Psoas muscle (tissue), 2 donors: ENCODE results near the genes PRSS54 and CKLF.

DNA sequence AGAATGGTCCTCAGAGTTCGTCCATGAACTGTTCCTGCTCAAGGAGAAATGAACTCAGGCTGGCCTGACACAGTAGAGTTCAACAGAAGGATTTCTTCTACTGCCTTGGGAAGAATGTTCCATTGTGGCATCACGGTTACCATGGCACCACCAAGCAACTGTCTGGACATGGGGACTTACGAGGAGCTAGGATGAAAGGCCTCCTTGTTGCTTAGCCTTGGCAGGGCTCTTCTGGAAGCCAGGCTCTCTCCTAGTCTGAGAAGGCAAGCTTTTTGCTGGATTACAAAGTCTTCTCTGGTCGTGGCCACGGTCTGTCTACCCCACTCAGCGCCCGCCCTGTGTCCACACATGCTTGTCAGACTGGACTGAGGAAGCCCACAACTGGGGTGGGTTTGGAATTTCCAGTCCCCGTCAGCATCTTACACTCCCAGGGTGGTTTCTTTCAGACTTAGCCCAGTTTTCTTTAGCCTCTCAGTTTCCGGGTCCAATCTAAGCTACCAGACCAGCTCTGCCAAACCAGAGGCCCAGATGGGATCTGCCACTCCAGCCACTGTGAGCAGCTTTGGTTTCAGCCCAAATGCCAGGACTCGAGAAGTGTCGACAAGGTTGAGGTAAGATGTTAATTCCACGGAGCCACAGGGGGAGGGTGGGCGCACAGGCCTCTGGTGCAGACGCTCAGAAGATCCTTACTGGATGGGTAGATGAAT lies at the start of gene PRSS54:
Gene PRSS54, minus strand, starts transcription at position 102 of the 707 bp plus-strand sequence.
- PRO-cap, 2 experiments, result no peak in any of the 2 experiments

GRCh38 chr16:58519214-58520392 lies 4.3 kb downstream of the SETD6 start:
- PRO-cap, 2 experiments, result no peak in any of the 2 experiments

DNA sequence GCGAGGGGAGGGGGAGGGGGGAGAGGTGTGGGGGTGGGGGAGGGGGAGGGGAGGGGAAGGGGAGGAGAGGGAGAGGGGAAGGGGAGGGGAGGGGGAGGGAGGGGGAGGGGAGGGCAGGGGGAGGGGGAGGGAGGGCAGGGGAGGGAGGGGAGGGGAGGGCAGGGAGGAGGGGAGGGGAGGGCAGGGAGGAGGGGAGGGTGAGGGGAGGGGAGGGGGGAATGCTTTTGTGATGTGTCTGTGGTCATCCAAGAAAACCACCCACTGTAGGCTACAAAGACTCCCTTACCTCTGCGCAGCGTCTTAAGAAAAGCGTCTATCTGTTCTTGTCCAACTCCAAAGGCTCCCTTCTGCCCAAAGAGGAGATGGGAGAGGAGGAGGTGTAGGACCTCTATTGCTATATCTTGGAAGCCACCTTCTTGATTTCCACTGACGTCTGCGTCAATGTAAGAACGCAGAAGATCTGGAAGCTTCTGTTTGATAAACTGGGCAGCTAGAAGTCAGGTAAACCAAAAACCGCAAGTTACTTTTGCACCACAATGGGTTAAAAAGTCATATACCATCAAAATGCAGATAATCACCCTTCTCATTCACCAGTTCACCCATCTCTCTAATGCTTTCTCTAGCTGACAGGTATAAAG lies 43.2 kb downstream of the CNOT1 start:
- PRO-cap, 2 experiments, result no peak in any of the 2 experiments

- PRO-cap, 2 experiments, result no peak in any of the 2 experiments
These were observed 22.2 kb upstream of the GOT2 start for GRCh38 chr16:58756308-58756802.

DNA sequence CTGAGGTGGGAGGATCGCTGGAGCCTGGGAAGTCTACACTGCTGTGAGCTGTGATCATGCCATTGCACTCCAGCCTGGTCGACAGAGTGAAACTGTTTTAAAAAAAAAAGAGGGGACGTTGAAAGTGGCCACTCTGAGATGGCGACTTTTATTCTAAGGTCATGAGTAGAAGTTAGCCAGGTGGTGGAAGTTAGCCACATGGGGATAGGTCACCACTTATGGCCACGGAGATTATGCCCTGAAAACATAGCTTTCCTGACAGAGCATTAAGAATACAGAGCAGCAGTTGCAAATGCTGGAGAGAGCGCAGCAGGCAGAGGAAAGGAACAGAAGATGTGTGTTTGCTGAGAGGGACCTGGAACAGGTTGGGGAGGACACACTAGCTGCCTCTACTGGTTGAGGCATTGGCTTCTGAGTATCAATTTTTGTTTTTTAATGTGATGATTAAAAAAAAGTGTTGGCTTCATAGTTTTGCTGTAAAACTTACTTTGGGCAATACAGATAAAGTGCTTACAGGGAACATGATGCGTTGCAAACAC lies 118.3 kb upstream of the GOT2 start:
- PRO-cap, 2 experiments, result no peak in any of the 2 experiments

GRCh38 chr16:60522666-60523021 lies 1513.6 kb downstream of the CDH8 start:
- PRO-cap, 2 experiments, result no peak in any of the 2 experiments

- PRO-cap, 2 experiments, result no peak in any of the 2 experiments
These were observed 1147.9 kb downstream of the CDH11 start for GRCh38 chr16:63974029-63974376.

DNA sequence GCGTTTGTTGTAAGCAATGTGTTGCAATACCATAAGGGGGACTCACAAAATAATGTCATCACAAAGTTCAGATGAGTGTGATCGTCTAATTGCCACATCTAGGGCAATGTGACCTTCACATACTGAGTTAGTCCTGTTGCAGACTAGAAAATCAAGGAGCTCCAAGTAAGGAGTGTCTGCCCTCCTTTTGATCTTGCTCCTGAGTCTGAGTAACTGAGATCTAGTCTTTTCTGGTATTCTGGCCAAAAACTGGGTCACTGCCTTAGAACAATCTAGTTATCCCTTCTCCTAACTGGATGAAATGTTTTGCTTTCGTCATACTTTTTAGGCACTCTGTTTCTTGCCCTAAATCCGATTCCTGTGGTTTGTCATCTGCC lies 712.1 kb downstream of the CDH11 start:
- PRO-cap, 2 experiments, result no peak in any of the 2 experiments

DNA sequence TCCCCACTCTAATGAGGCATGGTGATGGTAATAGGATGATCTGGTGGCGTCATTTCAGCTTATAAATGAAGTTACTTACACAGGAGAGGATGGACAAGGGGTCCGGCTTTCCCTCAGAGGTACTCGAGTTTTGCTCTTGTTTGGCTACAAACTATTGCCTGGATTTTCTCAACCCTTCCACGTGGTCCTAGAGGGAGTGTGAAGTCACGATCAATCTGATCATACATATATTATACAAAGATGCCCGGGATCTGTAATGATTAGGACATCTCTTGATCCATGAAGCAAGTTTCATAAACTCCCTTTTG lies 2.2 kb upstream of the CDH11 start:
- PRO-cap, 2 experiments, result no peak in any of the 2 experiments

- PRO-cap, 2 experiments, result no peak in any of the 2 experiments
These were observed 556.8 kb upstream of the CDH5 start for GRCh38 chr16:65809603-65810229.

DNA sequence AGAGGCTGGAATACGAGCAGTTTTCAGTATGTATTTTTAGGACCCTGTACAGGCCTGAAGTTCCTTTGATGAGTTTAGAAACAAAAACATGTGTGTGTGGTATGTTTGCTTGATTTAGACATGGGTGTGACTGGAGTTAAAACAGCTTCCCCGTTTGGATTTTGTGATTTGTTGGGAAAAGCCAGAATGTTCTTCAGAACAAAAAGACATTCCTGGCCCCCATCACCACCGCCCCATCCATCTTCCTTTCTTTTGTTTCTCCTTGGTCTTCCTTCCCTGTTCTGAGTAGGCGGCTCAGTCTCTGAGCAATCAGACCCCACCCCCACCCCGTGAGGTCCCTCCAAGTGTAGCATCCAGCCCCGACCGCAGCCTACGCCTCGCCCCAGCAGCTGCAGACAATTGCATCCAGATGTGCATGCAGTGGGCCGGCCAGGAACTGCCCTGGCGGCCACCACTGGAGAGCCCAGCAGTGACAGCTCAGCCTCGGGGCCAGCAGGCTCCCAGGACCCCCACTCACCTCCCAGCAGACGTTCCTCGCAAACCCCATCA lies 100.0 kb upstream of the CDH5 start:
- PRO-cap, 2 experiments, result no peak in any of the 2 experiments

DNA sequence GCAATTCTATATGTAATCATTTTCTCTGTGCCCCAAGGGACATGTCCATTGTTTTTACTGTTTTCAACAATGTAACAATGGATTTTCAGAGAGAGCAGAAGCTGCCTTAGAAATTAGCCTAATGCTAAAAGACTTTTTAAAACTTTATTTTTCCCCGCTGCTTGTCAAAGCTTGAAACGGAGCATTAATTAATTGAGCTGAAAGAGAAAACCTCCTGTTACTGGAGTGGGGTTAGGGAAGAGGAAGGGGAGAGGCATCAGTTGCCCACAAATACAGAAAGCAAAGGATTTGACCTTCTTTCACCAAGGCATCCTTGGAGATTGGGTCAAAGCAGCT lies 26.9 kb upstream of the BEAN1 start:
- PRO-cap, 2 experiments, result no peak in any of the 2 experiments

GRCh38 chr16:66552226-66553169 lies at the start of gene CKLF:
Gene CKLF, plus strand, starts transcription at chr16:66552576.
- PRO-cap, 2 experiments, result peak in 2 of 2 experiments; most common plus-strand start chr16:66552571 (in 1); most common minus-strand start chr16:66552482 (in 1)

- PRO-cap, 2 experiments, result no peak in any of the 2 experiments
These were observed 6.3 kb upstream of the CMTM1 start for GRCh38 chr16:66559840-66560393.

DNA sequence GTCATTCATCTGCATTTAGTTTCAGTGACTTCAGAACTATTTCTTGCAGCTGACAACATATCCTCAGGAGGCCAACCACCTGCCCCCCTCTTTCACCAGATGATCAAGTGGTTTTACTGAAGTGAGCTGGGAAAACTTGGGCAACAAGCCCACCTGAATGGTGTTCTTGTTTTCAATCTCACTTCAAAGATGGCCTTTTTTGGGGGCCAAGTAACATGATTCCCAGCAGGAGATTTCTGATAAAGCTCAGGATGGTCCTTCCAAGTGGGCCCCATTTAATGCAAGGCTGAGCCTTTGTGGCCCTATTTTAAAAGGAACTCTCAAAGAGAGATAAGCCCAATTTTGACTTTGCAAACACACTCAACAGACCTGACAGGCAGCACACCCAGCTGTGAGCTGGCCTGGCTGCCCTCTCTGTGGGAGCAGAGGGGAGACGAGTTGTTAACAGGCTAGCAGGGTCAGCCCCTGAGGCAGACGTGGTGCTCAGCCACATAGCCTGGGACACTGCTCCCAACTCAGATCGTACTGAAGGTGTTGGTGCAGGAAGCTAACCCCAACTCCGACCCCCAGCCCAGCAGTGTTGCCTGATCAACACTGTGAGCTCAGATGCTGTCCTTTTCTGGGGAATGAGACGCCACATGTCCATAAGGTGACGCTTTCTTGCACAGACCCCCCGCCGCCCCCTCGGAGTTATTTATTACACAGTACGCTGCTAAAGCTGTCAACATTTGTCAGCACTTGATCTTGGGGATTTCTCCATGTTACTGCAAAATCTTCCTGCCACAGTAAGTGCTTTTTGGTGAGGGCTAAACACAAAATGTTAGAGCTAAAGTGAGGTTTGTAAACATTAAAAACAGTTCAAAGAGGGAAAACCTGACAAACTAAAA lies 15.6 kb downstream of the CMTM3 start:
- PRO-cap, 2 experiments, result no peak in any of the 2 experiments

DNA sequence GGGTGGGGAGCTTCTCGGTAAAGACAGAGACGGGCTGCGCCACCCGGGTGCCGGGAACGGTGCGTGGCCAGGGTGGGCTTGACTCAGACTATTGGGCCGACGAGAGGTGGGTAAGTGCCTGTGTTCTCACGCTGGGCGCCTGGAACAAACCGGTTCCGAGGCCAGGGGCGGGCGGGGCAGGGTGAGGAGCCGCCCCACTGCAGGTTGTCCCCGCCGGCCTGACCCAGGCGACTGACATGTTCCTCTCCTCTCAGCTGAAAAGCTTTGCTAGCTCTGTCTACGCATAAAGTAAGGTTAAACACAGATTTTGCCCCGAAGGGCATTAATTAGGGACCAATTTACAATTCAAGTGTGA lies 564 bp upstream of the CMTM4 start:
- PRO-cap, 2 experiments, result no peak in any of the 2 experiments

- PRO-cap, 2 experiments, result no peak in any of the 2 experiments
These were observed 10.1 kb upstream of the CMTM4 start for GRCh38 chr16:66706500-66707146.

- PRO-cap, 2 experiments, result no peak in any of the 2 experiments
These were observed 305 bp upstream of the CA7 start for GRCh38 chr16:66843946-66844272.

DNA sequence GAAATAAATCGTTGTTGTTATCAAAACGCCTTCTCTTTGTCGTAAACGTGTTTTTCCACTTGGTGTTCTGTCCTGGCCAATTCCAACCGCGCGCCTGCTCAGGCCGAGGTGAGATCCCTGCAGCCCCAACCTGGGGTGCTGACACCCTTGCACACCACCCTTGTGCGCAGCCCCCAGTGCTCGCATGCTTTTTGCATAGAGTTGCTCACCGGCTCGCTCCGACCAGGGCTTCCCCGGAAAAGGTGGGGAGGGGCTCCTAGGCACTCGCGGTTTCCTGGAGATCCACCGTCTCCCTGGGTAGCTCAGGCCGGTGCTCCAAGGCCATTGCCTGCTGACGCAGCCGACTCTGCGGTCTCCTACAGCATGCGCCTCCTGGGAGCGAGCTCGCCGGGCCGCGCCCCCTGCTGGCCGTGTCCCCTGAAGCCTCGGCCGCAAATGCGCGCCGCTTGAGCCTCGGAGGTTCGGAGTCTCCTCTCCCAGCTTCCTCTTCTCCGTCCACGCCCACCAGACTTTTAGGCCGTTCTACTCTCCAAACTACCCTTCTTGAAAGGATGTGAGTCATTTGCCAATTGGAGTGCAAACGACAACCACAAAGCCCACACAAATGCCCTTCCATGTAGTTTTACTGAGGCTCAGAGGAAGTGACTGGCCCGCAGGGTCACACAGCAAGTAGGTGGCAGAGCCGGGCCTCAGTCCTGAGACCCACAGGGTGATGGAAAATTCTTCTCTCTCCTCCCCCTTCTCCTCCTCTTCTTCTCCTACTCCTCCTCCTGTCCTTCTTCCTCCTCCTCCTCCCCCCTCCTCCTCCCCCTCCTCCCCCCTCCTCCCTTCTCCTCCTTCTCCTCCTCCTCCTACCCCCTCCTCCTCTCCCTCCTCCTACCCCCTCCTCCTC lies 7.2 kb upstream of the PDP2 start:
- PRO-cap, 2 experiments, result no peak in any of the 2 experiments

DNA sequence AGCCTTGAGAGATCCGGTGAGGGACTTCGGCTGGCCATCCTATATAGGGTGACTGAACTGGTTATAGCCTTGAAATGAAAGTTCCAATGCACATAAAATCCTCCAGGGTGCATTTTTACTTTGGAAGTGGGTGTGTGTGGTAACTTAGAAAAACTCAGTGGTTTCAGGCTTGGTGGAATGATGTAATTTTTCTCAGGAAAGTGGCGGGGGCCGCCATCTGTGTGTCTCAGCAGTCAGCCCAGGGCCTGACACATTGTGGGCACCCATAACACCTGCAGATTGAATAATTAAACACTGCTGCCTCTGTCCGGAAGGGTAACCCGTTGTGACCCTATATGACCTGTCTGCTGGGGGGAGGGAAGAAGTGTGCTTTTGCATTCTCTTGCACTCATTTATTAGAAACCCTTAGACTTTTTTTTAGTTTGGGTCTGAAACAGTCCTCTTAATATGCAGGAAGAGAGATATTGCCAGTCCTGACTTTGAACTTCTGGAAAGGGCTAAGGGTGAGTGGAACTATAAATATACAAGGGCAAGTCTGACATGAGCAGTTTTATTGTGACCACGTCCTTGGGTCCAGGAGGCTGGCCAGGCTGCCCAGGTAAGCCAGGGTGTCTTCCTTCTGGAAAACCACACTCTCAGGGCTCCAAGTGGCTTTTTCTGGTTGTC lies 2.1 kb upstream of the PDP2 start:
- PRO-cap, 2 experiments, result no peak in any of the 2 experiments